ENCODE measurements around the genes MFSD2B, PFN4, NCOA1 and ADCY3.

DNA sequence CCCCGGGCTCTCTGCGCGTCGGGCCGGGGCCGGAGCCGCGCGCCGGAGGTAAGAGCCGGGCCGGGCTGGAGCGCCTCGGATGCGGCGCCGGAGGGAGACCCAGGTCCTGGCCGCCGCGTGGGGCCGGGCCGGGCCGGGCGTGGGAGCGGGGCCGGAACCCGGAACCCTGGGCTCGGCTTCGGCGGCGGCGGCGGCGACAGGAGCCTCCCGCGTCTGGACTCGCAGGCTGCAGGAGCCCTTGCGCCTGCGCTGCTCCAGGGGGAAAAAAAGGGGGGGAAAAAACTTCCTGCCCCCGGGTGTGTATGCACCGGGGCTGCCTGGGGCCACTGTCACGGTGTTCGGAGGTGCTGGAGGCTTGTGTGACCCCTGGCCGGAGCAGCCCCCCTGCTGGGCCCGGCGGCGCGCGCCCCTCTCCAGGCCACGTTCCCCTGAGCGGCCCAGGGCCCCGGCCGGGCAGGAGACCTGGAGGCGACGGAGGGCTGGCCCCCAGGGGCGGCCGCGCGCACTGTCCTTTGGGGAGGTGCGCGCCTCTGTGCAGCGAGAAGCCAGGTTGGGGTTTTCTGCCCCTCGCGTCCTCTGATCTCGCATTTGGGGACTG is 853 bp downstream of the KLHL29 start:
- RRBS = 7% methylated on average over 18 of the region's 65 CpGs

GRCh38 chr2:23404434-23404798 is 19.4 kb downstream of the KLHL29 start:
- RRBS = no CpG with 5 or more reads among the region's 8 CpGs

- RRBS = no CpG with 5 or more reads among the region's 4 CpGs
These were observed 20.4 kb downstream of the KLHL29 start for GRCh38 chr2:23405307-23405815.

DNA sequence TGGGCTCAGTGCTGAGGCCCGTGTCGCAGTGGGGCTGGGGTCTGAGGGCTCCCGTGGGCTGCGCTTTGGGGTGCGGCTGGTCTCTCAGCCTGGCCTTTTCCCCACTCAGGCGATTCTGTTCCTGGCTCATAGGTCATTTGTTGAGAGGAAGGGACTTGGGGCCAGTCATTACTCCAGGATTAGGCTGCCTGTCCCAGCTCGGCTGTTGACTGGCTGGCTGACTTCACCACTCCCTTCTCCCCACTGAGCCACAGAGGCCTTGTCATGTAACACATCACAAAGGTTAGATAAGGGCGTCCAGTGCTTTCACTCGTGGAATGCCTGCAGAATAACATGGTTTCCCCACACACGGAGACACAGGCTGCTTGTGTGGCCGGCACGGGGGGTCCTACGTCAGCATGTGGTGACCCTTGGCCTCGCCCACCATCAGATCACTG is 34.7 kb downstream of the KLHL29 start:
- RRBS = no CpG with 5 or more reads among the region's 14 CpGs

- RRBS = no CpG with 5 or more reads among the region's 11 CpGs
These were observed 178.9 kb downstream of the KLHL29 start for GRCh38 chr2:23563931-23564205.

GRCh38 chr2:23595136-23595666 is 210.2 kb downstream of the KLHL29 start:
- RRBS = no CpG with 5 or more reads among the region's 6 CpGs

- RRBS = 40% methylated on average over 6 of the region's 21 CpGs
These were observed 236.0 kb downstream of the KLHL29 start for GRCh38 chr2:23620640-23621627.

DNA sequence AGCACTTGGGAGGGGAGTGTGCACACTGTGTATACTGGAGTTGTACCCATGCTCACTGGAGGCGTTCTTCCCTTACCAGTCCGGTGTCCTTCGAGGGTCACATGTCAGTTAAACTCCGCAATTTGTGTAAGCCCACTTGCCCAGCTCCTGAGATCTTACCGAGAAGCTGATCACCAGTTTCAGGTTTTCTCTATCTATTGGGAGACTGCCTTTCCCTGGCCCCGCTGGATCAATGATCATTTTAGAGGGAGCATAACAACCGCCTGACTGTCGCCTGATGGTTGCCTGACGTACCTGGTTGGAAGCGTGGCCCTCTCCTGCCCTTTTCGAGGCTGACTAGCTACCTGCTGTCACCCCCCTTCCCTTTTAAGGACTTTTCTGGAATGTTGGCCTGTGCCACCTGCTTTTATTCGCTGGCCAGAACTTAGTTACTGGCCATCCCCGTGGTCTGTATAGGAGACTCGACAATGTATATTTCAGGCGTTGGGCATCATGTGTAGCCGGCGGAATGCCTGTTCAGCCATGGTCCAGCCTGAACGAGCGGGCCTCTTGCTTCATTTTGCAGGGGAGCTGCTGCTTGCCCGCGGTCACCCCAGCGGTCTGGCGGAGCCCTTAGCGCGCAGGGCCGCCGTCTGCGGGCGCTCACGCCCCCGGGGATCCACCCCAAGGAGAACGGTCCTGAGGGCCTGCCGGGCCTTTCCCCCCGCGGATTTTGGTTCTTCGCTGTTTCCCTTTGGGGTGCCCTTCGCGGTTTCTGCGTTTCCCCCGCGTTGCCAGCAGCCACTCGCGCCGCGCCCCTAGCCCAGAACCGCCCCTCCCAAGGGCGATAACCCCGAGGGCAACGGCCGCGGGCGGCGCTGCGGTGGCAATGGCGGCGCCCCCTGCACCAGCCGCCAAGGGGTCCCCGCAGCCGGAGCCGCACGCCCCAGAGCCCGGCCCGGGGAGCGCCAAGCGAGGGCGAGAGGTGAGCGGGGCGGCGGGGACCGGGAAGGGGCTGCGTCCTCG is at the start of gene MFSD2B:
Gene MFSD2B (plus strand): TSS at position 857 of the 1,005 bp plus-strand sequence.
- RRBS = 3% methylated on average over 10 of the region's 72 CpGs

GRCh38 chr2:24011292-24011802 is 1.5 kb downstream of the MFSD2B start:
- RRBS = no CpG with 5 or more reads among the region's 3 CpGs

GRCh38 chr2:24015344-24016492 is 5.8 kb downstream of the MFSD2B start:
- RRBS = 7% methylated on average over 2 of the region's 16 CpGs

- RRBS = under 1% methylated on average over 41 of the region's 61 CpGs
These were observed at the start of gene PFN4 for GRCh38 chr2:24123097-24123583. PFN4 (minus strand) TSS chr2:24123334.

GRCh38 chr2:24361043-24361391 is 681 bp upstream of the ITSN2 start:
- RRBS = no CpG with 5 or more reads among the region's 16 CpGs

DNA sequence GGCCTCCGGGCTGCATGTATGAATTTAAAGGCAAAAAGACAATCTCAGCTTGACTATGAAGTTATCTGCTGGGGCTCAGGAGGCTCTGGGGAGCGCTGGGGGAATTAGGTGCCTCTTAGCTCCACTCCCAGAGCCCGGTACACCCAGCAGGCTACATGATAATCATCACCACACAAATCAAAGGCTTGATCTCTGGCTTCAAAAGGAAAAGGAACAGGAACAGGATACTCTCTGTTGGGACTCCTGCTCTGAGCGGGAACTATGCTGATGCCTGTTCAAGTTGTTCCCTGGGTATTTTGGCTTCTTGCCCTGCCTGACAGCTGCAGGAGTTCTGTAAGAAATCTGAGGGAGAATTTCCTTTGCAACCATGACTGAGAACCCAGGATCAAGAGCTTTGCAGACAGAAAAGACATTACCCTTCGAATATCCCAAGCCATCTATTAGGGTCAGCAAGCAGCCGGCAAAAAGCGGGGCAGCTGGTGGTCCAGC is 55.2 kb upstream of the NCOA1 start:
- RRBS = no CpG with 5 or more reads among the region's 7 CpGs

GRCh38 chr2:24454189-24454726 is 36.8 kb upstream of the NCOA1 start:
- RRBS = no CpG with 5 or more reads among the region's 14 CpGs

- RRBS = 2% methylated on average over 32 of the region's 107 CpGs
These were observed at the start of gene NCOA1 for GRCh38 chr2:24491066-24491804. NCOA1 (plus strand) TSS chr2:24491254.

DNA sequence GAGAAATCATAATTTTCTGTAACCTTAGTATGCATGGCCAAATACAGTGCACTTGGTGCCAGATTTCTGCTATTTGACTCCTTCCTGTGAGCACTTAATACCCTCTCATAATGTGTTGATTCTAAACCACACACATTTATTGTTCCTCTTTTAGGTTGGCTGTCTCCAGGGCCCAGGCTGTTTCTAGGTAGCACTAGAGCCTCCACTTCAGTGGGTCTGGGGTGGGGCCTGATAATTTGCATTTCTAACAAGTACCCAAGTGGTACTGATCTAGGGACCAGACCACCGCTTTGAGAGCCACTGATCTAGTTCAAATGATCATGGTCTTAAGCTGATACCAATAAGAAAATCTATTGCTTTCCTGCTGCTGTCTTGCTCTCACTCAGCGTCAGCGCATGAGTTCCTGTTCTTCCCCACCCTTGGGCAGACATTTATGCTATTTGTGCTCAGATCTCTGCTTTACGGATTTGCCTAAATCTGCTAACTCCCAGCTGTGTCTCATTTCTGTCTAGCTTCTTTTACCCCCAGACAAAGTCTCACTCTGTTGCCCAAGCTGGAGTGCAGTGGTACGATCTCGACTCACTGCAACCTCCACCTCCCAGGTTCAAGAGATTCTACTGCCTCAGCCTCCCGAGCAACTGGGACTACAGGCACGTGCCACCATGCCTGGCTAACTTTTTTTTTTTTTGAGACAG is 7.3 kb downstream of the PTRHD1 start:
- RRBS = no CpG with 5 or more reads among the region's 8 CpGs

DNA sequence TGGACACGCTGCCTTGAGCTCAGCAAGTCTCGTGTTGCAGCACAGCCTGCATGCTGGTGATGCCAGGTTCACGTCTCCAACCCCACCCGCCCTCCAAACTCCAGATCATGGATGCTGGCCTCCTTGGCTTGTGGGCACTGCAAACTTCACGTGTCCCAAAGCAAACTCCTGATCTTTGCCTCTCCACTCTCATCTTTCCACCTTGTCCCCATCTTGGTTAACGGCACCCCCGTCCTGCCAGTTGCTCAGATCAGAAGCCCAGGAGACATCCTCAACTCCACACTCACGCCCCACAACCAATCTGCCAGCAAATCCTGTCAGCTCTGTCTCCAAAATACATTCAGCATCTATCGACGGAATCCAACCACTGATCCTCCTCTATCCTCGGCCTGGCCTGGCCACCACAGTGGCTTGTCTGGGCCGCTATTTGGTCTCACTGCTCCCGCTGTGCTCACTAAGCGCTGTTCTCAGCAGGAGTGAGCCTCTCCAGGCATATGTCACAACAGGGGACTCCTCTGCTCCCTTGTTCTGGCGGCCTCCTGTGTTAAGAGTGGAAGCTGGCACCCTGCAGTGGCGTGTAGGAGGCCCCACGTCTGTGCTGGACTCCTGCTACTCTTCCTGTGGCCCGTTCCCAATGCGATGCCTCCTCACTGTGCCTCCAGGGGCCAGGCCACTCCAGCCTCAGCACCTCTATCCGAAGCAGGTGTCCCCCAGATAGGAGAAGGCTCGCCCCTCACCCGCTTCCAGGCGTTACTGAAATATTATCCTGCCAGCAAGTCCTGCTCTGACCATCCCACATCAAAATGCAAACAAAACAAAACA is 39.7 kb downstream of the CENPO start:
- RRBS = no CpG with 5 or more reads among the region's 23 CpGs

- RRBS = no CpG with 5 or more reads among the region's 13 CpGs
These were observed 63.3 kb downstream of the ADCY3 start for GRCh38 chr2:24856529-24857338.

GRCh38 chr2:24919528-24920411 is at the start of gene ADCY3:
ADCY3 (minus strand) TSS chr2:24920237.
- RRBS = 1% methylated on average over 87 of the region's 128 CpGs